A172 (cell line): ENCODE measurements around a stretch of chr1.

DNA sequence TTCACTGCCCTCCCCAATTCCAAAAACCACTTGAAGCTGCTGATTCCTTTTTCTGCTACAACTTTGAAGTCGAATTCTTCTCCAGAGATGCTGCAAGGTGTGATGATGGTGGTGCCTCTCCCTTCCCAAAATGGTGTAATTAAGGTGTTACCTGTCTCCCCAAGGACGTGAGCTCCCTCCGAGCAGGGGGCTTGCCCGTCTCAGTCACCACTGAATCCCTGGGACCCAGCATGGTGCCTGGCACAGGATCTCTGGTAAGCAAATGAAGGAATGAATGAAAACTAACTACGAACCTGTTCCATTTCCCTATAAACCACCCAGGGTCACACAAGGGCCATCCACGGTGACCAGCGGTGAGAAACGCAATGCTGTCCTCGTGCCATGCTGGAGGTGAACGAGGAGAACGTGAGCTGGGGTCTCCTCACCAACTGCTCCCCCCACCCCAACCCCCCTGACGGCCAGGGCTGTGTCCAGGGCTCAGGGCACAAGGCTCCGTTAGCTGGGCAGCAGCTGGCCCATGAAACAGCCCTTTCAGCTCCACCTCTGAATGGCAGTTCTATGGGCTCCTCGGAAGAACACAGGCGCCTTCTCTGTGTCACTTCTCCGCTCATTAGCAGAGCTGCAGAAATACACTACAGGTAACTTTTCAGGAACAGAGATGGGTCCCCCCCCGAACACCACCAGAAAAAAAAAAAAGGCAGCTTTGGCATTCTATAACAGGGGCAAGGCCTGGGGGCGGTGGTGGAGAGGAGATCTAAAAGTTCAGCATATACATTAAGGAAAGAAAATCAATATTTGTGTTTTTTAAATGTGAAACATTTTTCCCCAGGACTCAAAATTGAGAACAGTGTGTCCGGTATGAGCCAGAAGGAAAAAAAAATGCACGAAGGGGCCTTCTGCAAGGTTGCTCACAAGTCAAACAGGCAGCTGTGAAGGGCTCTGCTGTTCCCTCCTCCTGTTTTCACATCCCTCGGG is 2.3 kb upstream of the MATN1 start:
- RAMPAGE, long total RNA: no peak

DNA sequence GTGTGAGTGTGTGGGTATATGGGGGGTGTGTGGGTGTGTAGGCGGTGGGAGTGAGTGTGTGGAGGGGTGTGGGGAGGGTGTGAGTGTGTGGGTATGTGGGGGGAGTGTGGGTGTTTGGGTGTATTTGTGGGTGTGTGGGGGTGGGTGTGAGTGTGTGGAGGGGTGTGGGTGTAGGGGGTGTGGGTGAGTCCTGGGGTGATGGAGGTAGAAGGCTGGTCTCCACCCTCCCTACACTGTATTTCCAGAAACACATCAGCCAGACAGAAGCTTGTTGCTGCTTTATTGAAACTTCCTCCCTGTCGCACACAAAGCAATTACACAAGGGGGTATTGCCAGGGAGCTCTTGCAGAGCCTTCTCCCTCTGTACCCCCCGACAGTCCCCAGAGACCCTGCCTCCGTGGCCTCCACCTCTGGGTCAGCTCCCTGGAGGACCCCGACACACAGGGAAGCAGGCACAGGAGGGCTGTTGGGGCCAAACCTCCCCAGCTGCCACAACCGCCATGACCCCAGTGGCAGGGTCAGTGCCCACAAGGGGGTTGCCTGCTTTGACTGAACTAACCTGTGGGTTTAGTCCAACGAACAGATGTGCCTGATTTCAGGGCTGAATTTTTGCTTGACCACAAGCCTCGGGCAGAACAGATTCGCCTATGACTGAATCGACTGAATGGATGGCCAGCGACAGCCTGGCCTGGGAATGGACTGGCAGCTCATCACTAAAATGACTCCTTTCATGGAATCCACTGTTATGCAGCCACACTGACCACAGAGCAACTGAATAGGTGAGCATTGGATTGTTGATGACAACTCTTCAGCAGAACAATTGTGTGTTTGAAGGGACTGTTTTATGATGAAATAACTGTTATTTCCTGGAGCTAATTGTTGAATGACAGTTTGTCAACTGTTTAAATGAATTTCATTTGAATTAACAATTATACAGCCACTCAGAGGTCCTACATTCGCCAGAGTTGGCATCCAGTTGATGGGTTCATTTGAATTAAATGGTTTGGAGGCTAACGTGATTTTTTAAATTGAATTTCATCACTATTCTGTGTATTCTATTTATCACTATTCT is 9.2 kb upstream of the MATN1 start:
- RAMPAGE, long total RNA: no peak

GRCh38 chr1:30742922-30744050 is 14.3 kb downstream of the LAPTM5 start:
- RAMPAGE, long total RNA: no peak

DNA sequence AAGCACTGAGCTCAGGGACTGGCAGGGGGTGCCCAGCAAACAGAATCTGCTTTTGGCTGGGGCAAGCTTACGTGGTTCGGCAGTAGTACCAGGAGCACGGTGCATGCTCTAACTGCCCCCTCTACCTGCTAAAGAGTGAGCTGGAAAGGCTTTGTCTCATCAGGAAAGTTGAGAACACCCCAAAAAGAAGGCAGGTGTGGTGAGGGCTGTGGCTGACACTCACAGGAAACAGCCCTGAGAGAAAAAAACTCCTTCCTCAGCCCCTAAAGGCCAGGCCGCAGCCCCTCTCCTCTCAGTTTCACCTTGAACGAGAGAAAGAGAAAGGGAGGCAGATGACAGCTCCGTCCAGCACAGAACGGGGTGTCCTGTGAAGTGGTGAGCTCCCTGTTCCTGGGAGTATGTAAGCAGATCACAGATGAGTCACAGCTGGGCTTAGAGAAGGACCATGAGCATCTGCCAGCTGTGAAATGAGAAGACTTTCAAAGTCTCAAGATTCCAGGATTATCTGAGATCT is 13.5 kb downstream of the LAPTM5 start:
- RAMPAGE, long total RNA: no peak

DNA sequence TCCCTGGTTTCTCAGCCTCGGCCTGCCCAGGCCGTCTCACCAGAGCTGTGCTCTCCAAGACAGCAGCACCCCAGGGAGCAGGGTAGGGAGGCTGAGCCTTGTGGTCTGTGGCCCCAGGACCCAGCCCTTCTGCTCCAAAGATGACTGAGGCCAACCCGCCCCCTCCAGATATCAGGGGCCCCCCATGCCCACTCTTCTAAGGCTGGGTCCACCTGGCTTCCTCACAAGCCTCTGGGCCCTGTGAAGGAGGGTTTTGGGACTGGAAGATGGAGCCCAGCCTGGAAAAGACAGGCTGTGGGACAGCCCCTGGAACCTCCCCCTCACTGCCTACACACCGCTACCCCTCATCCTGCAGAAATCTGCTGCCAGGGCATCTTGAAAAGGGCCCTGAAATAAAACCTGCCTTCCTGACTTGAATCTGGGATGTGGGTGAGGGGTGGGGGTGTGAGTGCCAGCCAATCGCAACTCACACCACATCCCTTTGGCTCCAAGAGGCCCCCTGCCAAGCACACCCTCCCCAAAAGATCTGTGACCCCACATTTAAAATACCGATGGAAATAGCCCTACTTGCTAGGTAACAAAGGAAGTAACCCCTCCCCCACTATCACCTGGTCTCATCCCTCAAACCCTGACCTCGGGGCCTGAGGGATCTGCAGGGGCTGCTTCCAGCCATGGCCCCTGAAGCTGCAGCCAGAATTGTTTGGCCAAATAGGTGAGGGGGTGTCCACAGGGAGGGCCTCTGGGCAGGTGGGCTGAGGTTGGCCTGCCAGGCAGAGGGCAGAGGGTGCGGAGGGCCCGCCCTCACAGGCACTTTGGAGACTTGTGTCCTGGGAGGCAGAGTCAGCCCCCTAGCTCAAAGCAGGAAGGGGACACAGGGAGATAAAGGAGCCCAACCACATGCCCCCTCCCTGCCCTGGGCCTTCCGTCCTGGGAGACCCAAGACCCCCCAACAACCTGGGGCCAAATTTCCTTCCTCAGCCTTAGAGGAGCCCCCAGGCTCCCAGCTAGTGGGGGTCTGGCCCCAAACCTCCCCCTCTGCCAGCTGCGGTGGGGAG is 37.4 kb downstream of the SDC3 start:
- RAMPAGE, long total RNA: no peak

GRCh38 chr1:30876323-30877330 is 31.9 kb downstream of the SDC3 start:
- RAMPAGE, long total RNA: no peak

GRCh38 chr1:30903384-30903733 is 5.2 kb downstream of the SDC3 start:
- RAMPAGE, long total RNA: no peak

DNA sequence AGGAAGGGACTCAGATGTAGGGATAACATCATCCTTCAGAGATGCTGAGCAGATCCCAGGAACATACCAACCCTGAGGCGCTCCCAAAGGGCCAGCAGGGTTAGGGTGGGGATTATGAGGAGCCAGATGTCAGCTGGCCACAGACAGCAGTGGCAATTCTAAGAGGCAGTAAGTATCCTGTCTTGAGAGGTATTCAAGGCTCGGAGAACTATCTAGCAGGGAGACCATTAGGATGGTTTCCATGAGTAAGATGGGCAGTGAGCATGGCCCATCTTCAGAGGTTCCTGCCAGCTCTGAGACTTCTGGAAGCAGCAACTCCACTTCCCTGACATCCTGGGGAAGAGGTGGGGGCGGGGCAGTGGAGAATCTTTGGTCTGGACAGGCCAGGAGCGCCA is 2.6 kb upstream of the SDC3 start:
- RAMPAGE, long total RNA: no peak

DNA sequence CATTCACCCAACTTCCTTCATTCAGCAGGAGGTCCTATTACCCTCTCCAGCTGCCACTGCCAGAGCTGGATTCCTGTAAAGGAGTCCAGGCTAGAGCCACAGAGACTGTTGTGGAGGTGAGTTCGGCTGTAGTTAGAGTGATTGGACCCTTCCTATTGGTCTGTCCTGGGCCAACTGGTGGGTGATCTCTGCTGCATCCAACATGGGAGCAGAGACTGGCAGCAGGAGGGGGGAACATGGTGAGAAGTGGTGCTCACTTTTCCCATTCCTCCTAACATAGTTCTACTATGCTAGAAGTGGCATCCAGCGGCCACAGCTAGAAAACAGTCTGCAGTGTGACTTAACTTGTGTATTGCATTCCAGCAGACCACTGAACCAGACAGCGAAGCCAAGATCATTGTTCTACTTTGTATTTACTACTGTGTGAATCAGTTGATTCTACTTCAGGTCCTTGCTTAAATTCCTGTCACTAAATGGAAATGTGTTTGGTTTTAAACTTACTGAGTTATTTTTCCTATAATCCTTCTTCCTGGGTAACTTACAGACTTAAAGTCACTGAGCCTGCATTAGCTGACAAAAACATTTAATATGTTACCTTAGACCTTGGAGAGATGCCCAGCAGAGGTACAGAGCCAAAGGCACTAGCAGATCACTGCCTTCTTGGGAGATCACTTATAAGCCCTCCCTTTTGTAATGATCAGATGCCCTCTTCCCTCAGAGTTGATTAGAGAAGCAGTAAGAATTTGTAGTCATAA is 8.3 kb downstream of the FABP3 start:
- RAMPAGE, long total RNA: no peak

DNA sequence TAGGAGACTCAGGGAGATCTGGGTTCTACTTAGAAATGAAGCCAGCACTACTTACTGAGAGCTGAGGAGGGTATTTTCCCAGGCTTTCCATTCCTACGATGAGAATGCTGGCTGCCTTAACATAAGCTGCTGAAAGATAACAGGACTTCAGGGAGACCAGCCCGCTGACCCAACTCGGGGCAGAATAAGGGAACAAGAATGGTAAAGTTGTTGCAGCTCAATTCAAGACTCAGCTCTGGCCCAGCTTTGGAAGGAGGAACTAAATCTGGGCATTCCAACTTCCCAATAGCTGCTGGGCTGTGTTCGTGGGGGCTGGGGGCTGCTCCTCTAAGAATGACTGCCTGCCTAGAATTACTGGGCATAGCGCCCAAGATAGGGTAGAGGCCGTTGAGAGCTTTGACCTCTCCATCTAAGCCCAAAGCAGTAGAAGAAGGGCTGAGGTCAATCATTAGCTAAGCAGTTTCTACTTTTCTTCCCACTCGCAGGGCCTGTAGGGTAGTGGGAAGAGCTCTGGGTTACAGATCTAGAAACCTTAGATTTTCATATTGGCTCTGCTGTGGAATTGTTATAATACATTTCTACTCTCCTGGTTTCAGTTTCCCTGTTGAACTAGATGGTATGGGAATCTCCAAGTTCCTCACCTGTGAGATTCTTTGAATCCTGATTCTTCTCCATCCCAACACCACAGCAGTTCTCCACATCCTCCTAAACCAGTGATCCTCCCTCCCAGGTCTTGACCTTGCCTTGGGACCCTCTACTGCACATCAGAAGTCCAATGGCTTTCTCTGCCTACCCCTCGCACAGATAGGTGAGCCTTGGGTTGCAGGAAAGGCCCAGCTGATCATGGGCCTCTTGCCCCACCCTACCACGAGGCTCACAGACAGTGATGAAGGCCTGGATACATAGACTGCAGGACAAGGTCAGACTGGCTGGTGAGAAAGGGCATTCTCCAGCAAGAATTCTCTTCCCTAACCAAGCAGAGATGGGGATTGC is 1.1 kb downstream of the FABP3 start:
- RAMPAGE, long total RNA: no peak

- RAMPAGE, long total RNA: no peak
Observed at GRCh38 chr1:31505550-31506358, 70.6 kb upstream of the TINAGL1 start.

- RAMPAGE, long total RNA: no peak
Observed at GRCh38 chr1:31694617-31695412, 9.0 kb downstream of the COL16A1 start.

DNA sequence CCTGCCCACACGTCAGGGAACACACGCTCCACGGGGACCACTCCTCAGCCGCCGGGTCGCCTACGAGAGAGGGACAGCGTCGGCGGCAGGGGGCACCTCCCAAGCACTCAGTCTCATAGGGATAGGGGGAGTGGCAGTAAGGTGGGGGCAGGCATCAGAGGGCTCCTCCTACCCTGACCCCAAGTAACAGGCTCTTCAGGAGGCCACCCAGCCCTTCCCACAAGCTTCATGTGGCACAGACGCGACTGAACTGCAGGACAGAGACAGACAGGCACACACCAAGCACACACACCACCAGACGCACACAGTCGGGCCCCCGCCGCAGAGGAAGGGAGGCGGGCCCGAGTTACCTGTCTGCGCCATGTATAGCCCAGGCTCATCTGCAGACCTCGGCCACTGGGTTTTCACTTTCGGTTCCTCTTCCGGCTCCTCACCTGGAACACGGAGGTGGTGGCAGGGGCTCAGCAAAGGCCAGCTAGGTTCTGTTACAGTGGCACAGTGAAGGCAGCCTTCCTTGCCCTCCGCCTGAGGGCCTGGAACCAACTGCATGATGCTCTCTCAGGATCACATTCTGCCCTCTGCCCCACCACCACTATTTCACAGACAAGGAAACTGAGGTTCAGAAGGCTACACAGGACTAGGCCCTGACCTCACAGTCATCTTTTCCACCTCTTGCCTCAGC is 19.7 kb downstream of the ADGRB2 start:
- RAMPAGE, long total RNA: no peak

GRCh38 chr1:31760319-31761607 is 3.4 kb downstream of the ADGRB2 start:
- RAMPAGE, long total RNA: no peak

DNA sequence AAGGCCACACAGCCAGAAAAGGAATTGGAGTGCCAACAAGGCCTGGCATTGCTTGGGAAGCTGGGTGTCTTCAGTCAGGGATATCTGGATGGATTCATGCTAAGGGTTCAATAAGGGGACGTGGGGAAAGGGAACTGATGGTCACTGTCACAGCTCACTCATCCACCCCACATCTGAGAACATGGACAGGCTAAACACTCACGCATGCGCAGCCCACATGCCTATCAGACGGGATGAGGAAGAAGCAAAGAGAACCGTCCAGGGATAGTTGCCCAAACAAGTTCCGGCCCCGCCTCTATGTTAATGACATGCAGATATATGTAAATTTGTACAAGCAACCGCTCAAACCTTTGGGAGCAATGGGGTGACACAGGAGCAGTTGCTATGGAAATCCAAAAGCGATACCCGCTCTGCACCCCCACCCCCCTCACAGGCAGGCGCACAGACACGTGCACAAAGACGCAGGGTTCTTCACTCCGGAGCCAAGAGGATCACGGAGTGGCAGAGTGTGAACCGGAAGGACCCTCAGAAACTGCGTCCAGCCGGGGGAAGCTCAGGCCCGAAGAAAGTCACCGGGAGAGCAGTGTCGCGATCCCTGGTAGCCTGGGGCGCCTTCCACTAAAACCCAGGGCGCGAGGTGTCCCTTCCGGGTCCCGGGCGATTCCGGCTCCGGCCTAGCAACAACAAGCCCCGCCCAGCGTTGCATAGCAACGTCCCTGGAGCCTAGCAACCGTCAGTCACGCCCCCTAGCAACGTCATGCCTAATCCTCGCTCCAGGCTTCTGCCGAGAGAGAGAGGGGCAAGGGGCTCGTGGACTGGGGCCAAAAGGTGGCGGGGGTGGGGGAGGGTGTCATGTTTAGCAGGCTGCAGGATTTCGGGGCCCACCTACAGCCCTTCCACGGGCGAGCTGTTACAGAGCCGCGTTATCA is 24.1 kb upstream of the ADGRB2 start:
- RAMPAGE, long total RNA: no peak

DNA sequence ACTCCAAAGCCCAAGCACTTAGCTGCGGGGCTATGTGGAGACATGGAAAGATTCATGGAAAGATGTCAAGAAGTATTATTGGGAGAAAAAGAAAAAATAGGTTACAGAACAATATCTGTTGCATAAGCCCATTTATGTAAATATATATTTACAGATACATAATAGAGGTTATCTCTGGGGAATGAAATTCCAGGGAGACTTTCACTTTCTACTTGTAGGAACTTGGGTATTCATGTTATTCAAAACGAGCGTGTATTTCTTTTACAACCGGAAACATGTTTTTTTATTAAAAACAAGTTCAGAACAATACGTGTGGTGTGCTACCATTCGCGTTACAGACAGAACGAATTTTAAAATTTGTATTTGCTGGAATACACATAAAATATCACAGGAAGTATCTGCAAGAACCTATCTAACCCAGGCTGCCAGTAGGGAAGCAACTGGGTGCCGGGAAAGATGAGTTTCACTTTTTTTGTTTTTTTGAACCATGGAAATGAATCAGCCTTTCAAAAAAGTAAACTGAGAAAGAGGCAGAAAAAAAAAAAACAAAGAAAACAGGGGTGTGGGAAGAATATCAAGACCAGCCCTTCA is 13.3 kb downstream of the SPOCD1 start:
- RAMPAGE, long total RNA: no peak

- RAMPAGE, long total RNA: no peak
Observed at GRCh38 chr1:31922641-31923005, 15.5 kb downstream of the PTP4A2 start.

DNA sequence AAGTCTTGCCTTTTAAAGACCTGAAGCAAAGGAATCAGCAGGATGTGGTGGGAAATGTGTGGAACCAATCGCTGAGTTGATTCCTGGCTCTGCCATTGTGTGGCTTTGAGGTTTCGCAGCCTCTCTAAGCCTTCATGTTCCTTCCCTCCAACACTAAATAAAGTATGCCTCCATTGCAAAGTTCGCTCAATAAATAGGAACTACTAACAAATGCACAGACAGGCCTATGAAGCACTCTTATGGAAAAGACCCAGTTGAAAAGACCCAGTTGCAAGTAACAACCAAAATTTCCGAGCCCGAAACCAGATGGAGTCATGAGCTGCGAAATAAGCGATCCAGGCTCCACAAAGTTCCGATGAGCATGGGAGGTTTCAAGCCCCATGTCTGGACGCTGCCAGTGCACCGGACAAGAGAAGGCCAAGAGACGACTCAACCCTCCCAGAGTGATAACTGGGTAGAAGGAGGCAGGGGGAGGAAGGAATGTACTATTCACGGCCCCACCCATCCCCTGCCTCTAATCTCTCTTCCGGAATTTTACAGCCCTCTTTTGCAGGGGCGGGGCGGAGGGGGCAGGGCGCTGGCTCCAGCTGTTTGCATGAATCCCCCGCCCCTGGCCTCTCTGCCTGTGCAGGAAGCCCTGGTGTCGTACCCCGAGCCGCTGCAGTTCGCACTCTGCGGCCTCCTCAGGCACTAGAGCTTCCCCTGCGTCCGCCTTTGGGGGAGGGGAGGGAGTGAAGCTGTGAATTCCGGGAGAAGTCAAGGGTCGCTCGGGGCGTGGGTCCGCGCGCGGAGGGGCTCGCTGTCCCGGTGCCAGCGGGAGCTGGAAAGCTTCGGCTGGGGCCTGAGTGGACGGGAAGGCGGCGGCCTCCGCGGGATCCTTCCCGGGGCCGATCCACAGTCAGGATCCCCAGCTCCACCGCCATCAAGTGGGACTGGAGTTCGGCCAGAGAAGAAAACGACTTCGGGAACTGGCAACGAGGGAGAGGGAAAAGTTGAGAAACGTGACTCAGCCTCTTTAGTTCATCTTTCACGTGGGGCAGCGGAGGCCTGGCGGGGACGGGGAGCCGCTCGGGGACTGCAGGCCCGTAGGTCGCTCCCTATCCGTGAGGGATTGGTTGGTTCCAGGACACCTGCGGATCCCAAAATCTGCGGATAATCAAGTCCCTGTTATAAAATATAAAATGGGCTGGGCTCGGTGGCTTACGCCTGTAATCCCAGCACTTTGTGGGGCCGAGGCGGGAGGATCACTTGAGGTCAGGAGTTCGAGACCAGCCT is 6.2 kb upstream of the PTP4A2 start:
- RAMPAGE, long total RNA: no peak

DNA sequence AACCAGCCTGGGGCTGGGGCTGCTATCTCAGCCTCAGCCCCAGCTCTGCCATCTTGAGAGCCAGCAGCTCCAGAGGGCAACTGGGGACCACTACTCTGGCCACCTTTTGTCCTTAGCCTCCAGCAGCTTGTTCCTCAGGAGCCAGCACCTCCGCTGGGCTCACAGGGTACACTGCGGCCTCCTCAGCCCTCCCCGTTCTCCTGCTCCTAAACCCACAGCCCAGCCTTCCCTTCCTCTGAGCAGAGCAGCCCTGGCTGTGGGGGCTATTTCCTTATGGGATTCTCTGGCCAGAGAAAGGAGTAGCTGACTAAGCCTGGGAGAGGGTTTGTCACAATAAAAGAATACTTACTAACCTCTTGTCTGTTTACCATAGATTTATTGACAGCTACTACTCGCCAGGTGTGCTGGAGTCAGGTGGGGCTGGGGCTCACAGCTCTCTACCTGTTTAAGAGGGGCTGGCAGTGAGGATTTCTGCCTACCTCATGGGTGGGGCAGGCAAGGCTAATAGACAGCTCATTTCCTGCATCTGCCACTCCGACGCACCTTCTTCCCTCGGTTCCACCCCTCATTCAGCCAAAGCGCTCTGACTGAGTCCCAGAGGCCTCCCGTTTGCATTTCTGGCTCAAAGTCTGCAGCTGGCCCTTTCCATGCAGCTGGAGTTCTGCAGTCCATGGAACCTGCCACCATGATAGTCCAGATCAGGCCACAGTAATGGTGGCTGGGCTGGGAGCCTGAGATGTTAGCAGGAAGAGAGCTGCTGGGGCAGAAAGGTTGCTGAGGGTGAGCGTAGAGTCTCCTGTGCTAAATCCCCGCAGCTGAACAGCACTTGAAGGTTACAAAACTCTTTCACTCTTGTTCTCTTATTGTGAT is 6.1 kb downstream of the TMEM234 start:
- RAMPAGE, long total RNA: no peak

- RAMPAGE, long total RNA: no peak
Observed at GRCh38 chr1:32263769-32264216, 12.7 kb downstream of the LCK start.